SK-N-MC (cell line): Measurements from ENCODE around the gene HSD3B1.

DNA sequence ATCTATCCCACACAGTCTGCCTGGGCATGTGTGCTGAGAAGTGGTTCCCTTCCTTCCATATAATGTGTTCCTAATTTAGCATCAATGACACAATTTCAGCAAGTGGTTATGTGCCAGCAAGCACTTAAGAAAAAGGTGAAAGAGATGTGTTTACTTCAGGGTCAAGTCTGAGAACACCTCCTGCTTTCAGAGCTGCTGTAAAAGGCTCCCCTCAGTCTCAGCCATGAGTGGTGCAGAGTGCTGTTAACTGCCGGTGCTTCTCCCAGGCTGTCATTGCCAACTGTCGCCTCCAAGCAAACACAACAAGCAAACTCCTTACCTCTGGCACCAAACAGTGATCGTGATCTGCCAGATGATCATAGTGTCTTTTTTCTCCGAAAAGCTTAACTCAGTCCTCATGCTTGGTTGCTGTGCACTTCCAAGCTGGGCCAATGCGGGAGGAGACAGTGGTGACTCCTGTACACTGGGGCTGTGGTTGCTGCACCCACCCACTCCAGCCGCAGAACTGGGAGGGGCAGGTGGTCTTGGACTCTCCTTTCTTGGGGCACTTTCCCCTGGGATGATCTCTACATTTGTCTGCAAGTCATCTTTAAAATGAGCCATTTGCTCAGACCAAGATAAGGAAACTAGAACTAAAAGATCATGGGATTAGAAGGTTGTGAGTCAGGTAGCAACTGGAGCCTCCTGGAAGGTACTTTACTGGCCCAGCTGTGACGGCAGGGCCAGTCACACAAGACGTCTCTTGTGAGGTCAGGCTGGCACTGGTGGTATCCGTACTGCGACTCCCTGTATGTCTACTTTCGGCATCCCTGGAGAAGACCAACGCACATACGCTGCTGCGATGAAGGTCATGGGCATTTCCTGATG, 32.5 kb downstream of the ATP1A1 start:
- RRBS, result no CpG with 5 or more reads among the region's 14 CpGs

DNA sequence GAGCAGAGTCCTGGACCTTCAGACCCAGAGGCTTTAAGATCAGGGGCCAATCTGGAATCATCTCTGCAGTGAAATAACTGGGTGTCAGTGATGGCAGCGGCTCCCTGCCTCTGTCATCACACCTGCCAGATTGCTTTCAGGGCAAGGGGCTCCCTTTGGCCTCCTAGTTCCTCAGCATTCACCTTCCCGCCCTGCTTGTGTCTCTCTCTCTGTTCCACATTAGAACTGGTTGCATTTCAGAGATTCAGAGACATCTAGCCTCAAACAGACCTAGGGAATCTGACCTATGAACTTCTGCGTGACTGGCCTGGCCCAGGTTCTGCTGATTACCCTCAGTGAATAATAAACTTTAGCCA, 87.8 kb downstream of the ATP1A1 start:
- RRBS, result no CpG with 5 or more reads among the region's 3 CpGs

GRCh38 chr1:116492361-116492785, 78.5 kb downstream of the CD58 start:
- RRBS, result no CpG with 5 or more reads among the region's 3 CpGs

- RRBS, result no CpG with 5 or more reads among the region's 32 CpGs
Measured at GRCh38 chr1:116493078-116494089, 77.4 kb downstream of the CD58 start.

DNA sequence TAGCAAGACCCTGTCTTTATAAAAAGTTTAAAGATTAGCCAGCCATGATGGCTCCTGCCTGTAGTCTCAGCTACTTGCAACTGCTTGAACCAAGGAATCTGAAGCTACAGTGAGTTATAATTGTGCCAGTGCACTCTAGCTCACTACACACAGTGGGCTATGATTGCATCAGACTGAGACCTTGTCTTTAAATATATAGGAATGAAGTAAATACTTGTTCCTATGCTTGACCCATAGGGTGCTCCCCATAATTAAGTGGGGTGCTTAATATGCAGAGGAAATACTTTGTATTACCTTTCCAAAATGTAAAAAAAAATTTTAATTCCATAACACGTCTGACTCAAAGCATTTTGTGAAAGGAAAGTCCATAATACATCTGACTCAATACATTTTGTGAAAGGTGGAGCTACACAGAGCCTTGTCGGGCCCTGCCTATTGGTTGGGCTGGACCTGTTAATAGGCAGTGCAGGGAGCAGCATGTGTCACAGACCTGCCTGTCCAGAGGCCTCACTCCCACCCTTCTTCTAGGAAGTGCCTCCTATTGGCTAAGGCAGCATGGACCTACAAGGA, 33.7 kb downstream of the CD58 start:
- RRBS, result no CpG with 5 or more reads among the region's 2 CpGs

DNA sequence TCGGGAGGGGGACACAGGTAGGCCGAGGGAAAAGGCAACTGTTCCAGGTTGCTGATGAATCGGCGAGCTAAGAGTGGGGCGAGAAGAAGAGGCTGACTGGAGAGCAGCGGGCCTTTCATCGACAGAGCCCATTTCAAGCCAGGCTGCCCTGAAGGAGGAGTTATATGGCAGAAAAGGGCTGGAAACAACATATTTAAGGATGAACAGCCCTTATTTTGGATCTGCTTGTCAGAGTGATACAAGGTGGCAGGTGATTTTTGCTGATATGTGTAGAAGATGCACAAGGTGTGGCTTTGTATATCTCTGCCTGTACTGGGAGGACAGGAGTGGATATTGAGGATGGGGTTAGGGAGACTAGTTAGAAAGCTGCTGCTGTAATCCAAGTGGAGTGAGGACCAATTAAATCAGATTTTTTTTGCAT, 1.0 kb downstream of the CD2 start:
- RRBS, result no CpG with 5 or more reads among the region's 7 CpGs

DNA sequence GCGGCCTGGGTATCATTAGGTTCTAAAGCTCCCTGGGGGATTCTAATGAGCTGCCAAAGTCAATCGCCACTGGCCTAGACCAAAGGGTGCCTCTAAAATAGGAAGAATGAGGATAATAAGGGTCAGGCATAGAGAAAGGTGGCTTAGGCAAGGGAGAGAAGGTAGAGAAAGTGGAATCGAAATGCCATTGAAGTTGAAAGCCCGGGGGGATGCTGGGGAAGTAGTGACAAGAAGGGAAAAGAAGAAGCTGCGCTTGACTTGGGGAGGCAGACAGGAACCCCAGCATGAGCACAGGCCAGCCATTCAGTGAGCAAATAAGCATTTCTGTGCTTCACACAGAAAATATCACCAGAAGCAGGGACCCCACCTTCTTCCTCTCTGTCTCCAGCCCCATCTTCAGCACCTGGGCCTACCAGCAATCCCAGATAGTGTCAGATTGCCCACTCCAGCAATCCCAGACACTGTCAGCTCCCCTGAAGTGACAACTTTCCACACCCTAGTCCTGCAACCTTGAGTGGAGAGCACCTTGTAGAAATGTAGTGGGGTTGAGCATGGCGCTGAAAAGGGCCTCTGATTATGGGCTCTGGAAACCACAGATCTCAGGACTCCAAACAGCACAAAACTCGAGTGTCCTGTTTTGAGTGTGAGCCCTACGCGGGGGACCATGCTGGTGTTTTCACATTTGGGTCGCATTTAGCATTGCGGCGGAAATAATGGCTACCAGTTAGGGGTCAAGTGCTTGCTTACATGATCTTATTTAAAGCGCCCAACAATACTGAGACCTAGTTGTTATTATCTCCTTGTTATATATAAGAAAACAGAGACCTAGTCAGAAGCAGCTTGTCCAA, 1.6 kb downstream of the CD2 start:
- RRBS, result no CpG with 5 or more reads among the region's 13 CpGs

DNA sequence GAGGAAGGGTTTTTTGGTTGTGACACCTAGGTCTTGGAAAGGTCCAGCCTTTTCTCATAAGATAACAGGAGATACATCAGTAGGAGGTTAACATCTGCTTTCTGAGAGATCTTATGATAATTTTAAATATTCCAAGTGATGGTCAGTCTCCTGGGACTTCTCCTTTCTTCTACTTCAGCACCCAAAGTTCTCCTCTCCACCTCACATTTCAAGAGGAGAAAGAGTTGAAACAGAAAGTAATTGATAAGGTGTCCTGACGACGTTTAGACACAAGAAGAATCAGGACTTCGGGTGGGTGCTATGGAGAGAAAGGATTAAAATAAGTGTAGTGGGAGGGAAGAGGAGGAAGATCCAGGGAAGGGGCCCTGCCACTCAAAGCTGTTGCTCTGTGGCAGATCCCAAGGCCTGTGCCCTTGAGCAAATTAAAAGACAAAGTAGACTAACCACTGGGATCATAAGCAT, 45.9 kb downstream of the CD2 start:
- RRBS, result no CpG with 5 or more reads among the region's 3 CpGs

- RRBS, result no CpG with 5 or more reads among the region's 1 CpG
Measured at GRCh38 chr1:116806034-116806675, 51.9 kb downstream of the CD2 start.

DNA sequence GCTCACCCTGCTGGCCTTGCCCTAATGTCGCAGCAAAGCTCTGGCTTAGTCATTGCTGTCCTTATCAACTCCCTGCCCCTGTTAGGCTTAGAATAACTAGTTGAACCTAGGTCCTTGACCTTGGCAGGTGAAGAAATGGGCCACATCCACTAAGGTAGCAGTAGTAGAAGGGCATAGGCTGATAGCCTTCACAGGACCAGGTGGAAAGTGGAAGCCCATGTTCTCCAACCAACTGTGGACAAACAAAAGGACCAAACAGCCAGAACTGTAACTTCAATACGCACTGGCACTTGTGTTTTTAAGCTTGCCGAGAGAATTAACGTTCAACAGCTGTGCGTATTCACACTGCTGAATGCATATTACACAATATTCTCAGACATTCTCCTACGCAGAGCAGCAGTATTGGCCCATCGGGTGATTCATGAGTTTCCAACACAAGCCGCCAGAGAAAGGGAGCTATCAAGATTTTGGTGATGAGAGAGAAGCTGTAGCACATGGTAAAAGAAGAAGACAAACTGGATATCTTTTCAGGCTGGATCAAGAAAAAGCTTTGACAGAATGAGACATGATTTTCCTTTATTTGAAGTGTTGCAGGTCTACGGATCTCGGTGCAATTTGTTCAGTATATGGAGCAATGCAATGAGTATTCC, 27.6 kb upstream of the PTGFRN start:
- RRBS, result no CpG with 5 or more reads among the region's 10 CpGs

DNA sequence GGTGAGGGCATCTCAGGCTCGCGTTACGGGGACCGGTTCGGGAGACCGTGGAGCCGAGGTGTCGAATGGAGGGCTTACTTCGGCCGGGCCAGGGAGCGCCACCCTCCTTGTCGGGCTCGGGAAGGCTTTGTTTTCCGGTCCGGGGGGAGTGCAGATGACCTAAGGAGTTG, 721 bp upstream of the TRIM45 start:
- RRBS, result 95% methylated on average over 11 of the region's 15 CpGs

GRCh38 chr1:117171579-117172682, 38.8 kb downstream of the VTCN1 start:
- RRBS, result no CpG with 5 or more reads among the region's 22 CpGs

- RRBS, result no CpG with 5 or more reads among the region's 6 CpGs
Measured at GRCh38 chr1:117209675-117210416, 881 bp downstream of the VTCN1 start.

GRCh38 chr1:117232469-117233046, 21.8 kb upstream of the VTCN1 start:
- RRBS, result no CpG with 5 or more reads among the region's 3 CpGs

GRCh38 chr1:117367876-117368219, 599 bp downstream of the MAN1A2 start:
- RRBS, result no CpG with 5 or more reads among the region's 9 CpGs

- RRBS, result no CpG with 5 or more reads among the region's 5 CpGs
Measured at GRCh38 chr1:117401931-117402571, 34.8 kb downstream of the MAN1A2 start.

- RRBS, result no CpG with 5 or more reads among the region's 5 CpGs
Measured at GRCh38 chr1:117828030-117828727, 101.2 kb downstream of the GDAP2 start.

DNA sequence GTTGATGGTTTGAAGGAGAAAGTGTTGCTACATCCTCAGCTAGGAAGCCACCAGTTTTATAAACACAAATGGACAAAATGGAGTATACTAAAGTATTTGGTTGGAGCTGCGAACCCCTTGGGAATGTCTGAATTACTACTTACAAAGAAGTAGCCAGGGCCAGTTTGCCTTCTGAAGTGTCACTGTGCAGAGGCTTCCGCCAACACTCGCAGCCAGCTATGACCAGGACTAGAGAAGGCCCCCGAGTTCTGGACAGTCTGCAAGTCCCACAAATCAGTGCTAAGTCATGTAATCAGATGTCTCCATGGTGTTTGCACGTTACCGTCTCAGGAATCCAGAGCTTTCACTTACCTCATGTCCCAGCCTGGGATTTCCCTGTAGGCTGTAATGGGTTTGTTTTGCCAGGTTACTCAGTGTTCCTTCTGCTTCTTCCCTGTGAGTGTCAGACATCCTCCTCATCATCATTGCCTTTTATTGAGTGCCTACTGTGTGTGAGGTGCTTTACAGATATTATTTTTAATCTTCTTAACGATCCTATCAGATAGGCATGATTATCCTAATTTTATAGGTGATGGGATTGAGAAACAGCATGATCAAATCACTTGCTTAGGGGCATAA, 106.7 kb upstream of the SPAG17 start:
- RRBS, result no CpG with 5 or more reads among the region's 7 CpGs

DNA sequence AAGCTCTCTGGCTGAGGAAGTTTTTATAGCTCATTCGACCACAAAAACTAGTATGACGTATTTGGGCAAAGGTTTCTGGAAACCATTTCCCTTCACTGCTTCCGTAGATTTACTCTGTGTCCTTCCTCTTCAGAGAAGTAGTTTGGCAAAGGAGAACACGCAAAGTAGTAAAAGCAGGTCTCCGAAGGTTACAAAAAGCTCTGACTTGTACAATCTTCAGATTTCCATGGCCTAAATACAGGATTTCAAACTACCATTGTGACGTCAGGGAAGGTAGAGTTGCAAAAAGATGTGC, 145.2 kb downstream of the TBX15 start:
- RRBS, result no CpG with 5 or more reads among the region's 6 CpGs

- RRBS, result no CpG with 5 or more reads among the region's 1 CpG
Measured at GRCh38 chr1:119507014-119507468, at the start of gene HSD3B1. HSD3B1 (plus strand) TSS chr1:119507210.